Duodenum (tissue), 1 donor: Measurements from ENCODE around the genes SENP8, TMEM202 and REC114.

- PRO-cap: no peak
Measured at GRCh38 chr15:71129487-71130282, 14.4 kb downstream of the THSD4 start.

DNA sequence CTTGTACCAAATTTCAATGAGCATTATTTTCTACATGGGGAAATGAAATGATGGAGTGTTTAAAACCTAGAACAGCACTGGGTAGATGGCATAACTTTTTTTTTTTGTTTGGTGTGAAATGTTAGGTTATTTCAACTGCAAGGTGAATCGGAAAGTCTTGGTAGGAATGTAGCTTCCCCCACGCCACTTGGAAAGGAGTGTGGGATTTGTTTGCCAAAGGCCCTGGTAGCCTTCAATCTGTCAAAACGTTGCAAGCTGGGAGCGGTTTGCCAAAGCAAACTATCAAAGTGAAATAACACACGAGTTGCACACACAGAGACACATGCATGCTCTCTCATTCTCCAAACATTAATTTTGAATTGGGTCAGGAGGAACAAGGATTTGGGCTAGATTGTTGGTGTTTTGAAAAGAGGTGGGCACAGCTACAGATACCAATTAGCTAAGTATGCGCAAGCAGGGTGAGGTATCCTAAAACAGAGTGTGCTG is 34.7 kb downstream of the THSD4 start:
- PRO-cap: no peak

DNA sequence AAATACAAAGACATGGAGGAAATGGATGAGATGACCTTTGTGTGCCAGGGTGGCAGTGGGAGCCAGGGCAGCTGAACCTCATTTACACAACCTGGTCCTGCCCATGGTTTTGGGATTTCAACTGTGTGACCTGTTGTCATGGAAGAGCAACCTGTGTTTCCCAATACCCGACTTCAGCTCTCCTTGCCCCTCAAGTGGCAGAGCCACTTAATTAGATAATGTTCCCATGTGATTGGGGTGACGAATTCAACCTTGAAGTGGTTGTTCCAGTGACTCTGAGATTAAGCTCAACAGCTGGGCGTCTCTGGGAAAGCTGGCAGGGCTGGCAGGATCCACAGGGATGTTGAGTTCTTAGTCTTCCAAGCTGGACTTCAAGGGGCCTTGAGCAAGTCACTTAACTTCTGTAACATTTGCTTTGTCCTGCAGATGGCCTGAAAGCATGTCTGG is 71.0 kb downstream of the THSD4 start:
- PRO-cap: no peak

- PRO-cap: no peak
Measured at GRCh38 chr15:71237585-71238062, 122.4 kb downstream of the THSD4 start.

- PRO-cap: no peak
Measured at GRCh38 chr15:71818279-71818627, 7.9 kb downstream of the NR2E3 start.

- PRO-cap: bidirectional peak, plus-strand start at chr15:72118432, minus-strand start at chr15:72118170; unidirectional peak, minus-strand start at chr15:72118558
Measured at GRCh38 chr15:72118227-72118859, at the start of gene SENP8. SENP8 (plus strand) TSS chr15:72118403.

DNA sequence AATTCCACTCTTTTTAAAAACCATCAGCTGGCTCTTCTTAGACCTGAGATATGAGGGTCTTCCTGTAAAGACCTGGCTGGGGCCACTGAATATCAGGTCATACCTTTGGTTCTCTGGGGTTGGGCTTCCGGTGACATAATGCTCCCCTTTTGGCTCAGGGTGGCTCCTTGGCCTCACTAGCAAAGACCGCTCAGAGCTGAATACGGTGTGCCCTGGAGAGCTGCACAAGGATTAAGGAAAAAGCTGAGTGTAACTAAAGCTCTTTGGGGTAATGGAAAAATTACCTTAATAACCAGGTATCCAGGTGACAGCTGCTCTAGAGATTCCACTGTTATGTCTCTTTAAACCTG is 9.9 kb downstream of the PKM start:
- PRO-cap: no peak

DNA sequence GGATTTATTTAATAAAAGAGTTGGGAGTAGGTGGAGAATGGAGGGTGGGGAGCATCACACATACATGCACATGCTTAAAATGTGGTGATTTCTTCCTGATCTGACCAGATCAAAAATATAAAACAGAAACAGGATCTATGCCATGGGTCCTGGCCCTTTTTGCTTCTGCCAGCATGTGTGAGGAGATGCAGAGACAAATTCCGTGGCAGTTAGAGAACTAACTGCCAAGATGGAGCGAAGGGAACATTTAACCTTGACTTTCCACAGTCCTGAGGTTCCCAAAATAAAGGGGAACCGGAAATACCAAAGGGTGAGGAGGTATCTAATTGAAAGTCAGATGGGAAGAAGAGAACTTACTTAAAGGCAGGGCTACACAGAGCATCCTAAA is at the start of gene TMEM202:
TSS of gene TMEM202 (plus strand) at position 208 of the 388 bp plus-strand sequence.
- PRO-cap: no peak

DNA sequence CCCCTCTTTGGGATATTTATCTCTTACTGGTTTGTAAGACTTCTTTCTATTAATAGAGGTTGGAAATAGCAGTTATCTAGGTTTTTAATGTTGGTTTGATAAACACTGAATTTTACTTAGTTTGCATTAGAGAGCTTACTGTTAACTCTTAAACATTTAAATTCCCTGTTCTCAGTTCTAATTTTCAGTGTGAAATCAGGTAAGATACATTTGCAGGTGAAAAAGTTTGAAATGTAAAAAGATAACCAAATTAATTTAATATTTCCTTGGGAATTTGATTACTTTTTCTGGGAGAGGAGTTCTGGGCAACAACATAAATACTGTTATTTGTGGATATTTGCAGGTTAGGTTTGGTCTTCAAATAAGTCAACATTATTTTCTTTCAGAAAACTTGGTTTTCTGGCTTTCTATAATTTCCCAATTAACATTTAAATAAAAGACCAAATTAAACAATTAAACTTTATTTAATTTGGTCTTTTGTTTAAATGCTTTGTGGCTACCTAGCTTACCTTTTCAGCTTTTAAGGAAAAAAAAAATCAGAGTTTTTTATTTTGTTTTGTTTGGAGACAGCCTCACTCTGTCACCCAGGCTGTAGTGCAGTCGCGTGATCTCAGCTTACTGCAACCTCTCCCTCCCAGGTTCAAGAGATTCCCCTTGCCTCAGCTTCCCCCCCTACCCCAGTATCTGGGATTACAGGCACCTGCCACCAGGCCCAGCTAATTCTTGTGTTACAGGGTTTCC is 3.3 kb downstream of the ARIH1 start:
- PRO-cap: no peak

GRCh38 chr15:72480840-72482072 is 7.1 kb downstream of the ARIH1 start:
- PRO-cap: no peak

DNA sequence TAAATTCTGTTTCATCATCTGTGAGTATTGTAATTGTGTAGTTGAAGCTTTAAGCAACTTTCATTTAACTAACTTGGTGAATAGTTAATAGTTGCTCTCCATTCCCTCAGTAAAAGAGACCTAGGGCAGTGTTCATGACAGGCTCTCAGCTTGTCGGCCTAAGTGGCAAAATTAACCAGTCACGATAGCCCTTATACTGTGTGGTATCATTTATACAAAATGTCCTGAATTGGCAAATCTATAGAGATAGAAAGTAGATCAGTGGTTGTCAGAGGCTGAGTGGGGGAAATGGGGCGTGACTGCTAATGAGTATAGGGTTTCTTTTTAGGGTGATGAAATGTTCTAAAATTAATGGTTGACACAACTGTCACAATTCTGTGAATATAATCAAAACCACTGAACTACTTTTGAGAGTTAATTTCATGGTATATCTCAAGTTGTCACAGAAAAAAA is 20.8 kb downstream of the ARIH1 start:
- PRO-cap: no peak

GRCh38 chr15:72497471-72497844 is 23.3 kb downstream of the ARIH1 start:
- PRO-cap: no peak

GRCh38 chr15:72548044-72548499 is 73.9 kb downstream of the ARIH1 start:
- PRO-cap: no peak

DNA sequence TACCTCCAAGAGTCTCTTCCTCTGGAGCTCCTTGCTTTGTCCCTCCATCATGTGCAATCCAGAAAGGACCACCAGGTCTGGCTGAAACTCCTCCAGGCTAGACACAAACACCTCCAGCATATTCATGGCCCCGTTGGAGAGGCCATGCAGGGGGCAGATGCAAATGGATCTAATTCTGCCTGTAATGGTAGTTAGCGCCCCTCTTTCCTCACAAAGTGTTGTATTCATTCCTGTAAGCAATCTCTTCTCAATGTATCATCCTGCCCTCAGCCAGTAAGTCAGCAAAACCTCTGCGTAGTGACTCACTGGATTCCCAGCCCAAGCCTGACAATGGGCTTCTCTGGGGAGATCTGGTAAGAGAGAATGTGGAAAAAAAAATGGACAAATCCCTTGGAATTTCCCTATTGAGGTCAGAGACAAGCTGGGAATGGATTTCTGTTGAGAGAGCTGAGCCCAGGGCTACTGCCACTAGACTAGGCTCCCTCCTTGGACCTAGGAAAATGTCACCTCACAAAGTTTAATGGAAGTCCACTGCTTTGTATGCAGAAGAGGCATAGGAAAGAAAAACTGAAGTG is 25.4 kb downstream of the ADPGK start:
- PRO-cap: no peak

DNA sequence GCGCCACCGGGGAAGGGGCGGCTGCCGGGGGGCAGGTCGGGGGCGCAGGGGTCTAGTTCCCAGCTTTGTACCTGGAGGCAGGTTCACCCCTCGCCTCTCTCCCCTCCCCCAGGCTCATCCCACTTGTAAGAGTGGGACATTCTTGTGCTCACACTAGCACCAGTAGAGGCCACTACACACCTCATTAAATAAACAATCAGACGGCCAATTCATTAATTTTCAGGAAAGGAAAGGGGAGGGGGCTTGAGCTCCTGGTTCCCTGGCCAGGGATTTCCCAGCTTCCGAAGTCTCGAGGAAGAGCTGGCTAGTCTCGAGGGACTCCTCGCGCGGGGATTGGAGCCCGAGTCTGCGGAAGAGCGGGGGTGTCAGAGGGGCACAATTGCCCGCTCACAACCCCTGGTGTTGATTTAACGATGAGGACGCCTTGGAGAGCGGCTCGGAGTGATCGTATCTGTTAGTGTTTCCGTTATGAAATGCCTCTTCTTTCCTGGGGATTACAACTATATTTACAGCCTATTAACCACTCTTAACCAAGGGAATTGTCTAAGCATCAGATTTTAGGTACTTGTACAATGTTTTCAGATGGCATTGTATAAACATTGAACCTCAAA is 826 bp downstream of the NEO1 start:
- PRO-cap: no peak

- PRO-cap: no peak
Measured at GRCh38 chr15:73088493-73088883, 36.2 kb downstream of the NEO1 start.

DNA sequence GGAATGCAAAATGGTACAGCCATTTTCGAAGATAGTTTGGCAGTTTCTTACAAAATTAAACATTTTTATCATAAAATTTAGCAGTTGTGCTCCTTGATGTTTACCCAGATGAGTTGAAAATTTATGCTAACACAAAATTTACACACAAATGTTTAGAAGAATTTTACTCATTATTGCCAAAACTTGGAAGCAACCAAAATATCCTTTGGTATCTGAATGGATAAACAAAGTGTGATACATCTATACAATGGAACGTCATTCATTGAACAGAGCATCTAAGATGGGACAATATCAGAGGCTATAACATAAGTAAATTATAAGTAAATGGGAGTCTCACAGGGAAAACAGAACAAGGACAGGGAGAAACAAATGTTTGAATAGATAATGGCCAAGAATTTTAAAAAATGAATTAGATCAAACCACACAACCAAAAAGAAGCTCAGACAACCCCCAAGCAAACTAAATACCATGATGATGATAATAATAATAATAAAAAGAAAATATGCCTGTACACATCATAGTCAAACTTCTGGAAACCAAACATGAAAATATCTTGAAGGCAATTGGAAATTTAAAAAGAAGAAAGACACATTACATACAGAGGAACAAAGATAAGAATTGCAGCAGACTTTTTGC is 133.4 kb downstream of the NEO1 start:
- PRO-cap: no peak

- PRO-cap: no peak
Measured at GRCh38 chr15:73442690-73443455, at the start of gene REC114. REC114 (plus strand) TSS chr15:73443164.

GRCh38 chr15:73708642-73709066 is 24.5 kb downstream of the CD276 start:
- PRO-cap: no peak

DNA sequence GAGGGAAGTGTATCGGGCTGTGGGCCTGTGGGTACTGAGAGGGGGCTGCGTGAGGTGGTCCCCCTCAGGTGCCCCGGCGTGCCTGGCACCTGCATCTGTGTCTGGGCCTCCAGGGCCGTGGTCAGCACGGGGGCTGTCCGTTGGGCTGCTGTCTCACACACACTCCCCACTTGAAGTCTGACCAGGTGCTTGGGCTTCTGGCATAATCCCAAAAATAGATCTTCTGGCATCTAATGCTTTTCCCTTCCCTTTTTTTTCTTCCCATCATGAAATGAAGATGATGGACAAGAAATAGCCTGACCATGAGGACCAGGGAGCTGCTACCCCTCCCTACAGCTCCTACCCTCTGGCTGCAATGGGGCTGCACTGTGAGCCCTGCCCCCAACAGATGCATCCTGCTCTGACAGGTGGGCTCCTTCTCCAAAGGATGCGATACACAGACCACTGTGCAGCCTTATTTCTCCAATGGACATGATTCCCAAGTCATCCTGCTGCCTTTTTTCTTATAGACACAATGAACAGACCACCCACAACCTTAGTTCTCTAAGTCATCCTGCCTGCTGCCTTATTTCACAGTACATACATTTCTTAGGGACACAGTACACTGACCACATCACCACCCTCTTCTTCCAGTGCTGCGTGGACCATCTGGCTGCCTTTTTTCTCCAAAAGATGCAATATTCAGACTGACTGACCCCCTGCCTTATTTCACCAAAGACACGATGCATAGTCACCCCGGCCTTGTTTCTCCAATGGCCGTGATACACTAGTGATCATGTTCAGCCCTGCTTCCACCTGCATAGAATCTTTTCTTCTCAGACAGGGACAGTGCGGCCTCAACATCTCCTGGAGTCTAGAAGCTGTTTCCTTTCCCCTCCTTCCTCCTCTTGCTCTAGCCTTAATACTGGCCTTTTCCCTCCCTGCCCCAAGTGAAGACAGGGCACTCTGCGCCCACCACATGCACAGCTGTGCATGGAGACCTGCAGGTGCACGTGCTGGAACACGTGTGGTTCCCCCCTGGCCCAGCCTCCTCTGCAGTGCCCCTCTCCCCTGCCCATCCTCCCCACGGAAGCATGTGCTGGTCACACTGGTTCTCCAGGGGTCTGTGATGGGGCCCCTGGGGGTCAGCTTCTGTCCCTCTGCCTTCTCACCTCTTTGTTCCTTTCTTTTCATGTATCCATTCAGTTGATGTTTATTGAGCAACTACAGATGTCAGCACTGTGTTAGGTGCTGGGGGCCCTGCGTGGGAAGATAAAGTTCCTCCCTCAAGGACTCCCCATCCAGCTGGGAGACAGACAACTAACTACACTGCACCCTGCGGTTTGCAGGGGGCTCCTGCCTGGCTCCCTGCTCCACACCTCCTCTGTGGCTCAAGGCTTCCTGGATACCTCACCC is 29.0 kb downstream of the CD276 start:
- PRO-cap: no peak